Lower leg skin (tissue), 2 donors: ENCODE data around the genes TTBK1 and GTPBP2.

- PRO-cap: no peak
- RAMPAGE, long total RNA, 2 experiments: no peak in any of the 2 experiments
Observed at GRCh38 chr6:43046562-43046926, 7.1 kb downstream of the CUL7 start.

- PRO-cap: no peak
- RAMPAGE, long total RNA, 2 experiments: no peak in any of the 2 experiments
Observed at GRCh38 chr6:43062527-43063118, 3.2 kb downstream of the KLC4 start.

DNA sequence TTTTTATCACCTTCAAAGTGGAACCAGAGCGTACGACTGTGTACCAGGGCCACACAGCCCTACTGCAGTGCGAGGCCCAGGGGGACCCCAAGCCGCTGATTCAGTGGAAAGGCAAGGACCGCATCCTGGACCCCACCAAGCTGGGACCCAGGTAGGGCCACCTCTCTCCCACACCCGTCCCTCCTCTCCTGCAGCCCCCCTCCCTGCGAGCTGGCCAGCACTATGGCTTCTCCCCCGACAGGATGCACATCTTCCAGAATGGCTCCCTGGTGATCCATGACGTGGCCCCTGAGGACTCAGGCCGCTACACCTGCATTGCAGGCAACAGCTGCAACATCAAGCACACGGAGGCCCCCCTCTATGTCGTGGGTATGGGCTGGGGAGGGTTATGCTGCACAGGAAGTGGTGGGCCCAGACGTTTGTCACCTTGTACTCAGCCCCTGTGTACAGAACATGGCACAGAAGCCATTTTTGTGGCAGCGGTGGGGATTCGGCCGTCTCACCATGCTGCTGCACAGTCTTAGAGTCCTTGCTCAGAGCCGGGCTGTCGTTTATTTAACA lies 29.1 kb upstream of the SRF start:
- PRO-cap: no peak
- RAMPAGE, long total RNA, 2 experiments: no peak in any of the 2 experiments

DNA sequence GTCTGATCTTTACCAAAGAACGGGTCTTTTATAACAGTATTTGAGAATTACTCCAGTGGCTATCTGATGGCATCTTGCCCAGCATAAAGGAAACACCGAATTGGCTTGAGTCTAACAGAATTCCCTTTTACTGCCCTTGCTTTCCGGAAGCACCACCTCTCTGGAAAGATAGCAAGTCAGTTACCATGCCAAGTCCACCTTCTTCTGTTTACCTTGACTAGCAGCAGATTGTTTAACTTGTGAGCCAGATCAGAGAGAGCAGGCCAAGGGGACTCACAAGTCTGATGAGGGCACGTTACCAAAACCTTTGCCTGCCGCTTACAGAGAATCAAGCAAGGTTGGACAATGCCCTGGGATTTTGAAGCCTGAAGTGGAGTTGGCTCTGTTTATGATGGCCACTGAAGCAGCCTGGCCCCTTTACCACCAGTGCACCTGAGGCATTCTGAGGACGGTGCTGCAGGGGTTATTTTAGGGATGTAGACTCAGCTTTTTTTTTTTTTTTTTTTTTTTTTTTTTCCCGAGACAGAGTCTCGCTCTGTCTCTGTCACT lies 20.7 kb upstream of the SRF start:
- PRO-cap: no peak
- RAMPAGE, long total RNA, 2 experiments: no peak in any of the 2 experiments

DNA sequence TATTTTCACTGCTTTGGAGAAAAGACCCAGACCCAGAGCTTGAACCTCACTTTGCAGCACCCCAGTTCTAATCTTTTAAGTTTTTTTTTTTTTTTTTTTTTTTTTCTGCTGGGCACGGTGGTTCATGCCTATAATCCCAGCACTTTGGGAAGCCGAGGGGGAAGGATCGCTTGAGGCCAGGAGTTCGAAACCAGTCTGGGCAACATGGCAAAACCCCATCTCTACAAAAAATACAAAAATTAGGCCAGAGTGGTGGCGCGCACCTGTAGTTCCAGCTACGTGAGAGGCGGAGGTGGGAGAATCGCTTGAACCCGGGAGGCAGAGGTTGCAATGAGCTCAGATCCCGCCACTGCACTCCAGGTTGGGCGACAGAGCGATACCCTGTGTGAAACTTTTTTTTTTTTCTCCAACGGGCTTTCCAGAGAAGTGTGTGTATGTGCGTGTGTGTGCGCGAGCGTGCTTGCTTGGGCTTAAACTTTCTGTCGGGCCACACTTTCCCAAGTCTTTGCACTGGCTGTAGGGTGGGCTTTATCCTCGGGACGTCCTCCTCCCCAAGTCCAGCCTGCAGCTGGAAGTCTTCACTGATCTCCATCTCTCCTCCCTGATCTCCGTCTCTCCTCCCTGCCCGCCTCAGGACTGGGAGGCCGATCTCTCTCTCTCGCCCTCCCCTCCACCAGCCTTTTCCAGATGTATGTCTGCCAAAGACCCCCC lies 1.0 kb upstream of the SRF start:
- PRO-cap: no peak
- RAMPAGE, long total RNA, 2 experiments: no peak in any of the 2 experiments

DNA sequence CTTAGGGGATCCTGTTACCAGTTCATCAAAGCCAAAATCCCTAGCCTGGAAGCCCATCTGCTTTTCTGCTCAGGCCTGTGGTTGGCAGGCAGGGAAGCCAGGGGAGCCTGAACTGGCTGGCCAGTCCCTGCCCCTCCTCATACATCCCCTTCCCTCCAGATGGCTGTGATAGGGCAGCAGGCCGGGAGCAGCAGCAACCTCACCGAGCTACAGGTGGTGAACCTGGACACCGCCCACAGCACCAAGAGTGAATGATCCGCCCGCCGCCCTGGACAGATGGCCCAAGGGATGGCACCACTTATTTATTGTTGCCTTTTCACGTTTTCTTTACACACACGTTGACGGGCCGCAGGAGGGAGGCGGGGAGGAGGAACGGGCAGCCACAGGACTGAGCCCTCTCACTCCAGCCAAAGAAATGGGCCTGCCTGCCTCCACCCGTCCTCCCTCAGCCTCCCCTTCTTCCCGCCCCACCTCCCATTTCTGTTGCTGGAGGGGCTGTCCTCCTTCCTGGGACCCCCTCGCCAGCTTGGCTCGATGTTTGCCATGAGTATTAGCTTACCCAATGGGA lies 3.0 kb upstream of the CUL9 start:
- PRO-cap: no peak
- RAMPAGE, long total RNA, 2 experiments: no peak in any of the 2 experiments

GRCh38 chr6:43243053-43243791 lies at the start of gene TTBK1:
TSS of gene TTBK1 (plus strand) at chr6:43243481.
- PRO-cap: no peak
- RAMPAGE, long total RNA, 2 experiments: no peak in any of the 2 experiments

GRCh38 chr6:43273952-43274475 lies 24.0 kb upstream of the SLC22A7 start:
- PRO-cap: no peak
- RAMPAGE, long total RNA, 2 experiments: no peak in any of the 2 experiments

DNA sequence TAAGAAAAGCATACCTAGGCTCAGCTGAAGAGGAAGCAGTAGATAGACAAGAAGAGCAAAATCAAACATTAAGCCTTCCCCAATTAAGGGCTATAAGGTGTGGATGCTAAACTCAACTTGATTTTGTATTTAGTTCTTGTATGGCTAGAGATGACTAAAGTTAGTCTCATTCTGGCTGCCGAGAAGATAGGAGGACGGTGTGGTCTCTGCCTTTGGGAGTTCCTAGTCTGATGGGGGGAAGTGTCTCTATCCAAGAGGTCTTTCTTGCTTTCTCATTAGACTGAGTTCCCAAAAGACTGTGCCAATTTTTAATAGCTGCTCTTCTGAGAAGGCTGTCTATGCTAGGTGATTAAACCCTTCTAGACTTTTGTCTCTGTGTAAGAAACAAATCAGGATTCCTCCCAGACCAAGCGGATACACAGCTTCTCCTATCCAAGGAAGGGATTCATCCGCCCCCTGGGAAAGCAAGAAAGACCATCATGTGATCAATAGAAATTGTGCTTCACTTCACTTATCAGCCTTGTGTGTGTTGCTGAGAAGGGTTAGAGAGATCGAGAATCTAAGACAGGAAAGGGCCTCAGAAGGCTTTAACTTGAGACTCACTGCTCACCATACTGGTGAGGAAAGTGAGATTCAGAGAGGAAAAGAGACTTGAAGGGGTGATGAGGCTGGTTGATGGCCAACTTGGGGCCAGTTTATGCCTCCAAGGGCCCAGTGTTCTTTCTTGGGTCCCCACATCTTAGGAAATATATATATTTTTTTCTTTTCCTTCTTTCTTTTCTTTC lies 1.4 kb downstream of the ABCC10 start:
- PRO-cap: no peak
- RAMPAGE, long total RNA, 2 experiments: no peak in any of the 2 experiments

DNA sequence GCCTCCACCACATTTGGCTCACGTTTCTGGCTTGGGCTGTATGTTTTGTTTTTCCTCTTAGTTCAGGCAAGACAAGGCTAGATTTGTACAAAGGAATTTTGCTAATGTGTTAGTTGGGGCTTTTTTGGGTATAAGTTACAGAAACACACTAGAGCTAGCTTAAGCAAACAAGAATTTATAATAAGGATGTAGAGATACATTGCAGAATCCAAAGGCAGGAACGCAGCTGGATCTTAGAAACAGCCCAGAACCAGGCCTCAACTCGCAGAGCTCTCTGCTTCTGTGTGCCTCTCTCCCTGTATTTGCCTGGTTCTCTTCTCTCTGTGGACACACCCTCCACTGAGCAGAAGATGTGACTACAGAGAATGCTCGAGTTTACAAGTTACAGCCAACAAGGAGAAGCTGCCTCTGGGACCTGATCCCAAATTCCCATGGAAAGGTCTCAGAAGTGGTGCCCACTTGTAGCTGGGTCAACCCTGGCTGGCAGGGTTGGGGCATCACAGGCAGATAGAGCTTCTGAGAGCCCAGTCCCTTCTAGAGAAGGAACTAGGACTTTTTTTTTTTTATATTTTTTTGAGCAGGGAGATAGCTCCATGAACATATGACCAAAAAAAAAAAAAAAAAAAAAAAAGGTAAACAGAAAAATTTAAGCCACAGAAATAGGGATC lies 9.6 kb downstream of the ABCC10 start:
- PRO-cap: unidirectional peak, plus-strand start at position 380 of the sequence
- RAMPAGE, long total RNA, 2 experiments: no peak in any of the 2 experiments

- PRO-cap: no peak
- RAMPAGE, long total RNA, 2 experiments: no peak in any of the 2 experiments
Observed at GRCh38 chr6:43509284-43509778, 815 bp downstream of the LRRC73 start.

DNA sequence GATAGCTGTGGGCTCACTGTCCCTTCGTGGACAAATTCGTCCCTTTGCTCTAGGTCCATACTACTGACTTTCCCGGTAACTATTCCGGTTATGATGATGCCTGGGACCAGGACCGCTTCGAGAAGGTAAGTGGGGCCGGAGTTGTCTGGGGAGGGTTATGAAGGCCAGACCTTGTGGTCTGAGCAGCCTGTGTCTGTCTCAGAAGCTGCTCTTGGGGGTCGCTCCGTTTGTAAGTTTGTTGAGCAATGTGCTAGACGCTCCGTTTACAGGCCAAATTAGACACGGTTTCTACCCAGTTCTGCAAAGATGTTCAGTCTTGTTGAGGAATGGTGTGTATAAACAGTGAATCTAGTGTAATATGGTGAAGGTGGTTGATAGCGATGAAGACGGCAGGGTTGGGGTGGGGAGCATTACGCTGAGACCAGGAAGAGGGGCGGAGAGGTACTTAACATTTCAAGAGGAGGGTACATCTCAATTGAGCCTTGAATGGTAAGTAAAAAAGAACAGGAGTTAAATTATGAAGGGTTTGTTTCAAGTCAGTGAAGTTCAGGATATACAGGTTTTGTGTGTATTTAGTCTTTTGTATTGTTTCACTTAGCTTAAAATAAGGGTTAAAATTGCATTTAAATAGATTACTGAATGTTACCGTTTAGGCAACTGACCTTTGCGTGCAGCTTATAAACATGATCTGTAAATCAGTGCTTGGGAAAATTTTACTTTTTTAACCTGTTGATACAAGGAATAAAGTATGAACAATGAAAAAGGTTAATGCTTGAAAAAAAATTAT lies 557 bp downstream of the POLR1C start:
- PRO-cap: no peak
- RAMPAGE, long total RNA, 2 experiments: no peak in any of the 2 experiments

DNA sequence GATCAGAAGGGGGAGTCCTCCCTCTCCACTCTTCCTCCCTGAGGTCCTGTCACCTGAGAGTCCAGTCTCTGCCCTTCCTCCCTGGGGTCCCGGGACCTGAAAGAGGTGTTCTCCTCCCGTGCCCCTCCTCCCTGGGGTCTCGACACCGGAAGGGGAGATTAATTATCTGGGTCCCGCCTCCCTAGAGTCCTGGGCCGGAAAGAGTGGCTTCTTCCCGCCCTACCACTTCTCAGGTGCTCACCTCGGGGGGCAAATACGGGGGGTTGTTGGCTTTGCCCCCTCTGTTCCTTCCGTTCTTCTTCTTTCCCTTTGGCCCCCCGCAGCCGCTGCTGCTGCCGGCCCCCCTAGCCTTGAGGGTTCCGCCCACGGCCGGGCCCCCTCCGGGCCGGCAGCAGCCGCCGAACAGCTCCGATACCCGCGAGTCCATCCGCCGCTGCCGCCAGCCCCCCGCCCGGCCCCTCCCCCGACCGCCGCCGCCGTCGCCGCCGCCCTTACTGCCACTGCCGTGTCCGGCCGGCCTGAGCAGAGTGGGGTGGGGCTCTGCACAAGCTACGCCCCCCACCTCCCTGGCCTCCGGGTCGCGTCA lies at the start of gene GTPBP2:
GTPBP2 (minus strand) TSS at position 529 of the 586 bp plus-strand sequence.
- PRO-cap: unidirectional peak, minus-strand start at position 133 of the sequence; bidirectional peak, plus-strand start outside the sequence, minus-strand start at position 493 of the sequence
- RAMPAGE, long total RNA, 2 experiments: no peak in any of the 2 experiments

GRCh38 chr6:43686605-43687419 lies 779 bp downstream of the MRPS18A start:
- PRO-cap: no peak
- RAMPAGE, long total RNA, 2 experiments: no peak in any of the 2 experiments

- PRO-cap: no peak
- RAMPAGE, long total RNA, 2 experiments: no peak in any of the 2 experiments
Observed at GRCh38 chr6:43695500-43696423, 8.2 kb upstream of the MRPS18A start.

DNA sequence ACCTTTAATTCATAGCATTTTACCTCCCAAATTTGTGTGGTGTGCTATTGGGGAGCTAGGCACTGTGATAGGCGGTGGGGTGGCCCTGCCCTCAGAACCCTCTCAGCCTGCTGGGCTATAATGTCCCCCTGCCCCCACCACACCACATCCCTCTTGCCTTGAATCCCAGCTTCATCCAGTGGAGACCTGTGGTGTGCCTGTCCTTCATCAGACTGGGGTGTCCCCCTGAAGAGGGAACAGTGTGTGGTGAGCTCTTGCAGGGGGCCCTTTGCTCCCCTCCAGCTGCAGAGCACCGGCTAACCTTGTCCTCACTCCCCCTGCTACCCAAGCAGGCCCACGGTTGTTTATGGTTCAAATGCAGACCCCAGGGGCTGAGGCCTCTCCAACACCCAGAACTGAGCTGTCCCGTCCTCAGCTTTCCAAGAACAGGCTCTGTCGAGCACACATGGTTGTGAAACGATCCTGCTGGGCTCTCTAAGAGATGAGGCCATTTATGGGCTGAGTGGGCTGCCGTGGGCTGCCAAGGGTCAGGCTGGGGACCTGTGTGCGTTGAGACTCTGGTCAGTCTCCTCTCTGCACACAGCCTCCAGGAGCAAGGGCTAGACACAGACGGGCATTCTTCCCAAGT lies 26.9 kb upstream of the VEGFA start:
- PRO-cap: no peak
- RAMPAGE, long total RNA, 2 experiments: no peak in any of the 2 experiments

- PRO-cap: bidirectional peak, plus-strand start at chr6:43771578, minus-strand start at chr6:43771461; bidirectional peak, plus-strand start at chr6:43771990, minus-strand start at chr6:43771929
- RAMPAGE, long total RNA, 2 experiments: no peak in any of the 2 experiments
Observed at GRCh38 chr6:43771525-43772214, 1.7 kb downstream of the VEGFA start.

GRCh38 chr6:43774249-43774612 lies 4.2 kb downstream of the VEGFA start:
- PRO-cap: no peak
- RAMPAGE, long total RNA, 2 experiments: no peak in any of the 2 experiments

DNA sequence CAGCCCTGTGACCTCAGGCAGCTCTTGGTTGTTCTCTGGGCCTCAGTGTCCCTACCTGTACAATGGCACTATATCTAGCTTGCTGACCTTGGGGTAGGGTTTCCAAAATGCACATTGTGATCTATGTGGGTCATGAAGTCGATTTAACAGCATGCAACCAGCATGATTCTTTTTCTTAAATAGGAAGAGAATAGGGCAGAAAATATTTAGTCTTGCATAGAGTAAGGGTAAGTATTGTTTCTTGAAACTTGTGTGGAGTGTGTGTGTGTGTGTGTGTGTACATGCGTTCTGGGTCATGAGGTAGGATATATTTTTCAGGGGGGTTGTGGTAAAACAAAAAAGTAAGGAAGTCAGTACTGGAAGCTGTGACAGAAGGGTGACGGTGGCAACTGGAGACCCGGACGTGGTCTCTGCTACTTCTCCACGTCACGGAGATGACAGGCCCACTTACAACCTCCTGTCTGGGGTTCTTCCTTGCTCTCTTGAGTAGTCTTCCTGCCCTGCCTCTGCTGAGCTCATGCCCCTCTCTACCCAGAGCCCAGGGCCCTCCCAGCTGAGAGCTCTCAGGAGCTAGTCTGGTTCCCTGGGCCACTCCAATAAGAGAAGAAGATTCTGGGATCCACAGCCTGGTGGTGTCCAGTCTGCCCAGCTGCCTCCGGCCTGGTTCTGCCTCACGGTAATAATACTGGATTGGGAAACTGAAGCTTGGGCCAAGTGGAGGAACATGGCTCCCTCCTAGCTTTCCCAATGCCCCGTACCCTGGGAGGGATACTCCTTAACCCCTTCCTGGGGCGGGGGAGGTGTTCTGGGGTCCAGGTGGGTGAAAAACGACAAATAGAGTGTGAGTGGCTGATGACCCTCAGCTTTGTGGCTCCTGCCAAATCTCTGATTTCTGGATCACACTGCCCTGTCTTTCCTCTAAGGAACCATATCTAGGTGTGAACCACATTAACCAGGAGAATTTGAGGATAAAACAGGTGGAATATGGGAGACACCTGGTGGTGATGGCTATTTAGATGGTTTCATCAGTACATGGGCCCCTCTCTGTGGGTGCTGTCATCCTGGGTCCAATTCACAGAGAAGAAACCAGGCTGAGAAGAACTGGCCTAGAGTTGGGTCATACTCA lies 27.0 kb downstream of the VEGFA start:
- PRO-cap: no peak
- RAMPAGE, long total RNA, 2 experiments: no peak in any of the 2 experiments

DNA sequence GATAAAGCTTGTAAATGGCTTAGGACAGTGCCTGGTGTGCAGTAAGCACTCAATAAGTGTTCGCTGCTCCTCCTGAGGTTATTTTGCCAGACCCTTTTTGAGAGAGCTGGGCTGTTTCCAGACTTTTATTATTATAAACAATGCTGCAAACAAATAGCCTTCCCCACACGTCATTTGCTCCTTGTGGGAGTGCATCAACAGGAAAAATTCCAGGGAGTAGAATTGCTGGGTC lies 70.7 kb downstream of the VEGFA start:
- PRO-cap: no peak
- RAMPAGE, long total RNA, 2 experiments: no peak in any of the 2 experiments